CD14-positive monocyte (primary cell): Measurements from ENCODE around the genes FREM3, SMAD1 and POU4F2.

DNA sequence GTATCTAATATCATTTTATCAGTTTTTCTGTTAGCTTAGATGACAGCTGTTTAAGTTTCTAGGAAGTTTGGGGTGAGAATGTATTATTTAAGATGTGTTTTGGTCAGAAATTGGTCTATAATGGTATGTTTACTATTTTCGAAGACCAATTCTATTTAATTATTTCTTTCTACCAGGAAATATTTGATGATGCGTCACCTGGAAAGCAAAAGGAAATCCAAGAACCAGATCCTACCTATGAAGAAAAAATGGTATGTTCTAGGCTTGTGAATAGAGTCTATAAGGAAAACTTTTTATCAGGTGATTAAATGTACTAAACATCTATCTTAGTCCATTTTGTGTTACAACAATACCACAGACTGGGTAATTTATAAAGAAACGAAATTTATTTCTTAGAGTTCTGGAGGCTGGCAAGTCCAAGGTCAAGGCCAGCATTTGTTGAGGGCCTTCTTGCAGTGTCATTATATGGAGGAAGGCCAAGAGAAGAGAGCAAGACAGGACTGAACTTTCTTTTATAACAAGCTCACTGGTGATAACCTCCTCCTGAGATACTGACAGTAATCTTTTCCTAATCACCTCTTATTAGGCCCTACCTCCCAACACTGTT is 3.8 kb downstream of the SMARCA5 start:
- CAGE, long polyA plus RNA = no peak

- CAGE, long polyA plus RNA = no peak
Observed at GRCh38 chr4:143700553-143700852, at the start of gene FREM3. Gene FREM3, minus strand, starts transcription at chr4:143700675.

- CAGE, long polyA plus RNA = no peak
Observed at GRCh38 chr4:144647596-144648551, 1.9 kb downstream of the HHIP start.

DNA sequence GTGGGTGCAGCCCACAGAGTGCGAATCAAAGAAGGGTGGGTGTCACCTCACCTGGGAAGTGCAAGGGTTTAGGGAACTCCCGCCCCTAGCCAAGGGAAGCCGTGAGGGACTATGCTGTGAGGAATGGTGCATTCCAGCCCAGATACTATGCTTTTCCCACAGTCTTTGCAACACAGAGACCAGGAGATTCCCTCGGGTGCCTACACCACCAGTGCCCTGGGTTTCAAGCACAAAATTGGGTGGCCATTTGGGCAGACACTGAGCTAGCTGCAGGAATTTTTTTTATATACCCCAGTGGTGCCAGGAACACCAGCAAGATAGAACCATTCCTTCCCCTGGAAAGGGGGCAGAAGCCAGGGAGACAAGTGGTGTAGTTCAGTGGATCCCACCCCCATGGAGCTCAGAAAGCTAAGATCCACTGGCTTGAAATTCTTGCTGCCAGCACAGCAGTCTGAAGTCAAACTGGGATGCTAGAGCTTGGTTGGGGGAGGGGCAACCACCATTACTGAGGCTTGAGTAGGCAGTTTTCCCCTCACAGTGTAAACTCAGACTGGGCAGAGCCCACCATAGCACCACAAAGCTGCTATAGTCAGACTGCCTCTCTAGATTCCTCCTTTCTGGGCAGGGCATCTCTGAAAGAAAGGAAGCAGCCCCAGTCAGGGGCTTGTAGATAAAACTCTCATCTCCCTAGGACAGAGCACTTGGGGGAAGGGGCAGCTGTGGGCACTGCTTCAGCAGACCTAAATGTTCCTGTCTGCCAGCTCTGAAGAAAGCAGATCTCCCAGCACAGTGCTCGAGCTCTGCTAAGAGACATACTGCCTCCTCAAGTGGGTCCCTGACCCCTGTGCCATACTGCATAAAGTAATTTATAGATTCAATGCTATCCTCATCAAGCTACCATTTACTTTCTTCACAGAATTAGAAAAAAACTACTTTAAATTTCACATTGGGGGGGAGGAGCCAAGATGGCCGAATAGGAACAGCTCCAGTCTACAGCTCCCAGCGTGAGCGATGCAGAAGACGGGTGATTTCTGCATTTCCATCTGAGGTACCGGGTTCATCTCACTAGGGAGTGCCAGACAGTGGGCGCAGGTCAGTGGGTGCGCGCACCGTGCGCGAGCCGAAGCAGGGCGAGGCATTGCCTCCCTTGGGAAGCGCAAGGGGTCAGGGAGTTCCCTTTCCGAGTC is 163.1 kb downstream of the HHIP start:
- CAGE, long polyA plus RNA = no peak

DNA sequence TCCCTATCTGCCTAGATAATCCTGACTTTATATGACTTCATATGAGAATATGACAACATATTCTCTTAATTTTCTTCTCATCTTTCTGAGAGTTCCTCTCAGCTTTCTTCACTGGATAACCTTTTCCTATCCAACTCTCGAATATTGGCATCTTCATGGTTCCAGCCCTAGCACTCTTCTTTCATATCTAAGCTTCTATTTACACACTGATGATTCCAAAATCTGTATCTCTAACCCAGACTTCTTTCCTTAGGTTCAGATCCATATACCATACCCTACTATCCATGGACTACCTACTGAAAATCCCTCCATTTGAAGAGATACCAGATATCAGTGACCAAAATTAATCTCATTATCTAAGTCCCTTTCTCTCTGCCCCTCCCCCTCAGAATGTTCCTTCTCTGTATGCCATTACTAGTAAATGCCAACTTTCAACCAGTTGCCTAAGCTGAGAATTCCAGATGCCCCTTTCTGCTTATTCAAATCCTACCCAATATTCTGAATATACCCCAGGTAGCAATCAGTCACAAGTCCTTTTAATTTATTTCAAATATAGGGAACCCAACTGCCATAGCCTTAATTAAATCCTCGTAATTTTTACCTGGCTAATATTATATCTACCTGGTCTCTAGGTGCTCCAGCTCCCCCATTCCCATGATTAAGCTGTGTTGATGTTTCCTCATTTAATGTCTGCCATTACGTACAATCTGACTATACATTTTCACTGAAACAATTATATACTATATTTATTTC is 40.5 kb downstream of the ANAPC10 start:
- CAGE, long polyA plus RNA = no peak

DNA sequence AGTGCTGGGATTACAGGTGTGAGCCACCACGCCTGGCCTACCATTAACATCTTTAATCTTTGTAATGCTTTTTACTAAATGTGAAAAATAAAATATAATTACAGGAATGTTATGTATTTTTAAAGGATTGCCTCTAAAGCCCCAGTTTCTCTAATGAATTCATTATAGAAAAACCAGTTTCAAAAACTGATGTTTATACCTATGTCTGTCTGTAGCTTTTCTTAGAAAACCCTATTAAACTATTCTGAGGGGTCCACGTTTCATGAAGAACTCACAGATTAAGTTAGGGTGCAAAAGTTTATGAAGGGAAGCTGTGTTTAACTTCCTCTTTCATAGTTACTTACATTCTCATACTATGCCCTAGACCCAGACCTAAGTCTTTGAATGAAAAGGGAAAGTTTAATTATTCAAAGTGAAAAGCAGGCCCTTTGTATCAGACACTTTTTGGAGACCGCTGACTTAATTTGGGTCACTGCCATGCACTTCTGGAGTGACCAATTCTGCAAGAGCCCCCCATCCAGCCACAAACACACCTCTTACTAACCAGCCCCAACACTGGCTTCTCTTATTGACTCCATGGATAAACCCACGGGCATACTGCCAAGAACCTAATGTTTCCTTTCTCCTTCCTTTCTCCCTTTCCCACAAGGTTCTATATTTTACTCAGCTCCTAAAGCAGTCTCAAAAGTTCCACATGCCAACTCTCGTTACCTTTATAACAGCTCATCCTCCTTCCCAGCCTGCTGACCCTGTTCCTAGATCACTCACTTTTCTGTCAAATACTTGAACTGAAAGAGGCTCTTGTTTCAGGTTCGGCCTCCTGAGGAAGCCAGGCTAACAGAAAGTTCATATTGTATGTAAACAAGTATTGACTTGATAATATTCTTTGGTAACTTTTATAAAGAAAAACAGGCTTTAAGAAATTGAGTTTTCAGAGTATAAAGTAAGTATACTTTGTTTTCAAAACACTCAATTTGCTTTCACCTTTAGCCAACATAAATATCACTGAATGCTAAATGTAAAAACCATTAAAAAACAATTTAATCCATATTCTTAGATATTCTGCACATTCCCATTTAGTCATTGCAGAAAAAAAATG is 34.5 kb downstream of the ABCE1 start:
- CAGE, long polyA plus RNA = no peak

DNA sequence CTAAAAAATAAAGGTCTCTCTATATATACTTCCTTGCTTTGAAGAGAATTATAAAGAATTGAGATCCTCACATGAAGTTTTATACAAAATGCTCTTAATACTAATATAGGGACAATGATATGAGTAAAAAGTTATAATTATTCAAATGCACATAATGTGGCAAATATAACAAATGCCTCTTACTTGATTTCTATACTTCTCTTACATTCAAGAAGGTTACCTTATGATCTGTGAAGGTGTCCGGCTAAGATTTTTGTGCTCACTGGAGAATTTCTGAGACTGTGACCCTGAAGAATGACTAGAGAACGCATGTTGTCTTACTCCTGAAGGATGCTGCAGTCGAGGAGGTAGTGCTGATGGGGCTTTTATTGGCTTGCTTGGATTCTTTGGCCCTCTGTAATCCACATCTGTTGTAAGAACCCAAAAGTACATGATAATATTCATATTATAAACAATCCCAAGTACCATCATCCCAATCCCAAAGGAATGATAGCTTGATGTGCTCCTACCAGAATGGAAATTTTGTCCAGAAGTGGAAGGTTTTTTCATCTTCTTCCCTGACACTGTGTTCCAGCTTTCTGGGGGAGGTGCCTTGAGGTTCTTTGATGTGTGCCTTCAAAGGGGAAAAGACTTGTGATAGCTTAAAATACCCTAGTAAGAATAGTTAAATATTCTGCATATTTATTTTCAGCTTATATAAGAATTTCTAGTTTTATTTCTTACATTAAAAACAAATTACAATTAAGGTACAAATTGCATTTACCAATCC is 29.9 kb downstream of the OTUD4 start:
- CAGE, long polyA plus RNA = no peak

DNA sequence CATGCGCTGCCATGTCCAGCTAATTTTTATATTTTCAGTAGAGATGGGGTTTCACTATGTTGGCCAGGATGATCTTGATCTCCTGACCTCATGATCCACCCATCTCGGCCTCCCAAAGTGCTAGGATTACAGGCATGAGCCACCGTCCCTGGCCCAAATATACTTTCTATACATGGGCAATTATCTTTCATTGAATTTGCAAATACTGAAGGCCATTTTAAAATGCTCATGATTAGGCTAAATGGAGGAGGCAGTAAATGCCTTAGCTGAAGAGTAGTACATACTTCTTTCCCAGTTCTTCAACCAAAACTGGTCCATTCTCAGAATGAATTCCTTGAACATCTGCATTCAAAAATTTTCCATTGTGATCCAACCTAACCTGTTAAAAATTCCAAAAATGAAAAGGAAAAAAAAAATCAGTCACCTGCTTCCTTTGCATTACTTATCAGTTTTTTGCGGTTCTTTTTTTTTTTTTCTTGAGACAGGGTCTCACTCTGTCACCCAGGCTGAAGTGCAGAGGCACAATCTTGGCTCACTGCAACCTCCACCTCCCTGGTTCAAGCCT is 28.1 kb downstream of the OTUD4 start:
- CAGE, long polyA plus RNA = no peak

DNA sequence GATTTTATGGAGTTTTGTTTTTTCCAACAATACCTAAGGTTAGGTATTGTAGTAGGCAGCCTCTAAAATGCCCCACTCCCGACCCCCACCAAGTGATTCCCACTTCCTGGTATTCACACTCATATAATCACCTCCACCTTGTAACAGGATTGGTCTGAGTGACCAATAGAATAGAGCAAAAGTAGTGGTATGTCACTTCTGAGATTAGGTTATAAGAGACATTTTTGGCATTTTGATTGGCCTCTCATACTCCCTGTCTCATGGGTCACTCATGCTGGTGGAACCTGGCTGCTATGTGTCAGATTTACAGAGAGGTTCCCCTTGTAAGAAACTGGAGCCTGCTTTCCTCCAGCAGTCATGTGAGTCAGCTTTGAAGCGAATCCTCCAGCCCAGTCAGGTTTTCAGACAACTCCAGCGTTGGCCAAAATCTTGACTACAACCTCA is 2.6 kb upstream of the OTUD4 start:
- CAGE, long polyA plus RNA = no peak

GRCh38 chr4:145439314-145439592 is 42.4 kb upstream of the SMAD1 start:
- CAGE, long polyA plus RNA = no peak

DNA sequence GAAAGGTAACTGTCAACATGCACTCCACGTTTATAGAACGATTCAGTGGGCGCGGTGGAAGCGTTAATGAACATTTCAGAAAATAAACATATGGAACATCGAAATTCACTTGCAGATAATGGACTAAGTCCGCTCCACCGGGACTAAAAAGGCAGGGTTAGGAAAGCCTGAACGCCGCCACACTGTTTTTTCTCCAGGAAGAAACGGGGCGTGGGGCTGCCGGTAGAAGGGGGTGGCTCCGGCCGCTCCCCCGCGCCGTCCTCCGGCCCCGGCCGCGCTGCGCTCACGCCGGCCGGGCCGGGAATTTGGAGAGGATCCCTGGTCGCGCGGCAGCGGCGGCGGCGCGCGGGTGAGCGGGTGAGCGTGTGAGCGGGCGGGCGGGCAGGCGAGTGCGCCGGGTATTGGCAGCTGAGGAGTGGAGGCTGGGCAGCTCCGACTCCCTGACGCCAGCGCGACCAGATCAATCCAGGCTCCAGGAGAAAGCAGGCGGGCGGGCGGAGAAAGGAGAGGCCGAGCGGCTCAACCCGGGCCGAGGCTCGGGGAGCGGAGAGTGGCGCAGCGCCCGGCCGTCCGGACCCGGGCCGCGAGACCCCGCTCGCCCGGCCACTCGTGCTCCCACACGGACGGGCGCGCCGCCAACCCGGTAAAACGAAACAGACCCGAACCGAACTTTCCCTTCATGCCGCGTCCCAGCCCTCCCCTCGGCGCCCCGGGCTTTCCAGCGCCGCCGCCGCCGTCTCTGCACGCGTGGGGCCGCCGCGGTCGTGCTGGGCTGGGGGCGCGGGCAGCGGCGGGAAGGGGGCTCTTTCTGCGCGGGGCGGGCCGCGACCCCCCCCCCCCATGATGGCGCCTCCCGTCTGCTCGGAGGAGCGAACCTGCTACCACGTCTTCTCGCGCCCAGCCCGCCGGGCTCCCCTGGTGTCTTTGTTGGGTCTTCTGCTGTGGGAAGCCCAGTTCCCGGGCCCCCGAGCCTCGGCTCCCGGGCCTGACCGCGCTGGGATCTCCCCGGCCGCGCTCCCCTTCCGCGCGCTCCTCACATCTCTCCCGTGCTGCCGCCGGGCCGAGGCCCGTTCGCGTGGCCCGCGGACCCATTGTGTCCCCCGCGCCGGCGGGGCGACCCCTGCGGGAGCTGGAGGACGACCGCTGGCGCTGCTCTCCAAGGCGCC is at the start of gene SMAD1:
SMAD1 (plus strand) TSS at position 458 of the 1,166 bp plus-strand sequence.
- CAGE, long polyA plus RNA = no peak

DNA sequence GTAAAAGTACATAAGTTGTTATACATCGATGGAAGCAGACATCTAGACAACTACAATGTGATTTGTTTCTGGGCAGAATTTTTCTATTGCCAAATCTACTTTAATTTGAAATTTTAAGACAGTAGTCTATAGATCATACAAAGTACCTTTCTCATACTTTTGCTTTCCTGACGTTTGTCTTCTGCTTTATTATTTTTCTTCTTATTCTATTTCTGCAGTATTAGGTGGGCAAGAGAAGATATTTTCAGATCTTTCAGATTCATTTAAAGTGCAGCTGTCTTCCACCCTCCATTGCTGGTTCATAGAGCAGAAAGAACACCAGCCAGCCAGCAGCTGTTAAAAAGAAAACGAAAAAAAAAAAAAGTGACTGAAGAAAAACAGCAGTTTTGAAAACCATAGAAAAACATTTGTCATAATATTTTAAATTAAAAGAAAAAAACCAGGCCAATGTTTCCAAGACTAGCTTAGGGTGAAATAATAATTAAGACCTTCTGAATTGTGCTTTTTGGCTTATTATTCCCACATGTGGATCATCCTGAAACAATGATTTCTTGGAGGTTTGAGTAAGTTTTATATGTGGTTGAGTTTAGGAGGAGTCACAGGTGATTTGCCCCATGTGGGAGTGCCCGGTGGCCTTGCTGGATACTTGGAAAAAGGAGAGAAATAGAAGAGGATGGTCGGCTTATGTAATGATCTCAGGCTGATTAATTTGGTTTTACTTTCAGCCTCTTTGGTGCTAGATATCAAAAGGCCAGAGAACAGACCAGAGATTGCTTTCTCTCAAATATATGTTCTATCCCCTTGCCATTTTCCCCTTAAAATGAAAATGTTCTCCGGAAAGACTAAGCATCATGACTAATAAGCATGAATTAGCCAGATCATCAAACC is 43.0 kb downstream of the SMAD1 start:
- CAGE, long polyA plus RNA = no peak

DNA sequence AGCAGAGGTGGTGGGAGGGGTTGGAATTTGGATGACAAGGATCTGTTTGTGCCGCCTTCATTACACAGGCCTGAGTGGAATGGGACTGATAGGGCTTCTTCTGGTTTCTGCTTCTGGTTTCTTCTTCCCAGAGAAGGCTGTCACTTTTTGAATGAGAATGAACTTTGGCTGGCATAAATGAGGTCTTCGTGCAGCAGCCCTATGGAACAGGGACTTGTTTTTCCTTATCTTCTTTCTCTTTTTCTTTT is 55.5 kb downstream of the C4orf51 start:
- CAGE, long polyA plus RNA = no peak

GRCh38 chr4:145881961-145882508 is 56.6 kb downstream of the ZNF827 start:
- CAGE, long polyA plus RNA = no peak

- CAGE, long polyA plus RNA = no peak
Observed at GRCh38 chr4:146108801-146109166, 66.7 kb upstream of the LSM6 start.

DNA sequence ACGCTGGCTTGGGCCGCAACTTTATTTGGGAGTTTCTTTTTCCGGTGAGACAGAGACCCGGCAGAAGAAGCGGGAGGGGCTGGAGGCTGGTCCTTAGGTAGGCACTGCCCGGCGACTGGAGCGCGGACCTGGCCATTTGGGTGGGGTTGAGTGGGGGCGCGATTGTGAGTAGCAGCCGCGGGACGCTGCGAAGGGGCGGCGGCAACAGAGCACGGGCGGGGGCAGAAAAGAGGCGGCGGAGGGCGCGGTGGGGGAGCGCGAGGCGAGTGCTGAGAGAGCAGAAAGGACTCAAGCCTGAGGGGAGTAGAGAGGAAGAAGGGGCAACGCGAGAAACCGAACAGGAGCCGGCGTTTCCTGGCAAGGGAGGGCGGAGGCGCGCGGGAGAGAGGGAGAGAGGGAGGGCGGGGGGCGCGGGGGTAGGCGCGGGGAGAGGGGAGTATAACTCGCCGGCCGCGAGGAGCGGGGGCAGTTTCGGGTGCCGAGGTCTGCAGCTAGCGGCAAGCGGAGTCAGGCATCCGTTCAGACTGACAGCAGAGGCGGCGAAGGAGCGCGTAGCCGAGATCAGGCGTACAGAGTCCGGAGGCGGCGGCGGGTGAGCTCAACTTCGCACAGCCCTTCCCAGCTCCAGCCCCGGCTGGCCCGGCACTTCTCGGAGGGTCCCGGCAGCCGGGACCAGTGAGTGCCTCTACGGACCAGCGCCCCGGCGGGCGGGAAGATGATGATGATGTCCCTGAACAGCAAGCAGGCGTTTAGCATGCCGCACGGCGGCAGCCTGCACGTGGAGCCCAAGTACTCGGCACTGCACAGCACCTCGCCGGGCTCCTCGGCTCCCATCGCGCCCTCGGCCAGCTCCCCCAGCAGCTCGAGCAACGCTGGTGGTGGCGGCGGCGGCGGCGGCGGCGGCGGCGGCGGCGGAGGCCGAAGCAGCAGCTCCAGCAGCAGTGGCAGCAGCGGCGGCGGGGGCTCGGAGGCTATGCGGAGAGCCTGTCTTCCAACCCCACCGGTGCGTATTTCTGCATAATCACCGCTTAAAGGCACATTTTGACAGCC is at the start of gene POU4F2:
POU4F2 (plus strand) TSS at position 468 of the 1,050 bp plus-strand sequence.
- CAGE, long polyA plus RNA = no peak

- CAGE, long polyA plus RNA = no peak
Observed at GRCh38 chr4:146838189-146838771, 107.4 kb downstream of the TTC29 start.

DNA sequence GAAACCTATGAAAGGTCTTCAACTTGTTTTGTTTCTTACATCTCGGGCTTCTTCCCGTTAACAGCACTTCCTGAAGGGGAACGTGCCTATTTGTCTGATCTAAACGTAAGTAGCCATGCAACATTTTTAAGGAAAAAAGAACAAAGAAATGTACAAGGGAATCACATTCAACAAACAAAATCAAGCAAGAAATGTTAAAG is 111.9 kb upstream of the TTC29 start:
- CAGE, long polyA plus RNA = no peak

DNA sequence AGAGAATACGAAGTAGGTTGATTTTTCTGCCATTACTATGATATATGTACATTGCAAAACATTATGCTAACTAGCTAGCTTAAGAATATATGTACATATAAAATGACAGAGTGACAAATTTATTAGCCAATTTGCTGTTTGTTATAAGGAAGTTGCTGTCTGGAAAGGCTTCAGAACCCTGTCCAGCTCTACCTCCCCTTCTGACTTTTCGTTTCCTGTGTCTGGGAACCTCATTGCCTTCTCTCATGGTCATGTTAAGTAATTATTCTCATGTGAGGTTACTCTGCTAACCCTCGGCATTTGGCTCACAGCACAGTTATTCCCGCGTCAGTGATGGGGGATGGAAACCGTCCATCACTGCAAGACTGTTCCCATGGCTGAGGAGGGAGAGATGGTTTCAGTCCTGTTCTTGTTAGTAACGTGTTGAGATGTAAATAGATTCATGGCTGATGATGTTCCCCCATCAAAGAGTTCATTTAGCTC is 11.8 kb downstream of the EDNRA start:
- CAGE, long polyA plus RNA = no peak

DNA sequence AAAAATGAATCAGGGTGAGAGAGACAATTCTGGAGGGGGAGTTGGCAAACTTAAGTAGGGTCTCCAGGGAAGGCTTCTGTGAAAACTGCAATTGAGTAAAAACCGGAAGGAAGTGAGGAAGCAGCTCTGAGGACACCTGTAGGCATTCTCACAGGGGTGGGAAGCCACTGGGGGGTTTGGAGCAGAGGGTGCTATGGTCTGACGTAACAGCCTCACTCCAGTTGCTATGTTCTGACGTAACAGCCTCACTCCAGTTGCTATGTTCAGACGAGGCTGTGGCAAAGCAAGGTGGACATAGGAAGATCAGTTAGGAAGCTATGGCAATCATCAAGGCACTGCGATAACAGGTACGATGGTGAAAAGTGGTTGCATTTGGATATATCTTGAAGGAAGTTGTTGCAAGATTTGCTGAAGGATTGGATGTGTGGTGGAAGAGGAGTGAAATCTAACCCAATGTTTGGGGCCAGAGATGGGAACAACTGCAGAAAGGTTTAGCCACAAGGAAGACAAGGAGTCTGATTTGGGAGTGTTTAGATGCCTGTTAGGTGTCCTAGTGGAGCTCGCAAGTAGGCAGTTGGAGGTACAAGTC is 47.9 kb downstream of the EDNRA start:
- CAGE, long polyA plus RNA = no peak